OVCAR3 (cell line): ENCODE measurements around the gene CBR1.

DNA sequence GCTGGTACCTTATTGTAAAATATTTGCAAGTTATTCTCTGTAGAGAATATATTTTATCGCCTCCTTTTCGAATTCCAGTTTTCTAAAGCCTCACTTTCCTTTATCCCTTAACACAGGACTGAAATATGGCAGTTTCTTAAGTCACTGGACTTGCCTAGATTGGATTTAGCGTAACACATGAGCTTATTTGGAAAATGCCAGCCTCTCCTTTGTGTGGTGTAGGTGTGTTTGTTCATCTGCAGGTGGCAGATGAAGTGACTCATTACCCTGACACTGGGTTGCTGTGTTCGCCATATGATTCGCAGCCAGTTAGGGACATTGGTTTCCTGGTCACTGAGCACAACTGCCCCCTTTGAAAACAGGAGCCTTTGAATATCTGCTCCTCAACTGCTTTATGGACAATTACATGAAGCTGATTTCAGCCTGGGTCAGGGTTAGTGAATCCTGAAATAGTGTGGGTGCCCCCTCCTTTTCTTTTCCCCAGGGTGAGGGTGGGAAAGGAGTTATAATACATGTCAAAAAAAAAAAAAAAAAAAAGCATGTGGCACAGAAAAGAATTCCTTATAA is 21.6 kb downstream of the CLIC6 start:
- RRBS: no CpG with 5 or more reads among the region's 5 CpGs

DNA sequence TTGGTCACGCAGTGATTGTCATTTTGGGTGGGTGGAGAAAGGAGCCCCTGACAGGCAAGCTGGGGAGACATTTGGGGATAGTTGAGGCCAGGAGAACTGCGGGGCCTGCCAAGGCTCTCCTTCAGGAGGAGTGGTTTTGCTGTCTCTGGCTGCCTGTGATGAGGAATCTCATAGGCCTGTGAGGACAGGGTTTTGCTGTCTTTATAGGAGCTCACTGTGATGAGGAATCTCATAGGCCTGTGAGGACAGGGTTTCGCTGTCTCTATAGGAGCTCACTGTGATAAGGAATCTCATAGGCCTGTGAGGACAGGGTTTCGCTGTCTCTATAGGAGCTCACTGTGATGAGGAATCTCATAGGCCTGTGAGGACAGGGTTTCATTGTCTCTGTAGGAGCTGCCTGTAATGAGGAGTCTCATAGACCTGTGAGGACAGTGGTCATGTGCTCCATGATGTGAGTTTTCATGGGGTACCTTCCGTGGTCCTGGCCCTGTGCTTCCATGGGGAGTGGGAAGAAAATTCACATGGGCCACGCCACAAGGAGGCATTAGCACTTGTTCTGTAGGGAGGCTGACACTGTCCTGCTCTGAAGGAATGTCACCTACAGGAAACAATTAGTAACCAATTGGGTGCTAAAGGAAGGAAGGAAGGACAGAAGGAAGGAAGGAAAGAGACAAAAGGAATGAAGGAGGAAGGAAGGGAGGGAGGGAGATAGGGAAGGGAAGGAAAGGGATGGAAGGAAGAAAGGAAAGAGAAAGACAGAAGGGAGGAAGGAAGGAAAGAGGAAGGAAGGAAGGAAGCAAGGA is 29.1 kb downstream of the CLIC6 start:
- RRBS: no CpG with 5 or more reads among the region's 6 CpGs

- RRBS: no CpG with 5 or more reads among the region's 11 CpGs
Measured at GRCh38 chr21:34794789-34795449, 126.1 kb downstream of the CLIC6 start.

GRCh38 chr21:34811122-34812165 is 142.7 kb downstream of the CLIC6 start:
- RRBS: no CpG with 5 or more reads among the region's 10 CpGs

GRCh38 chr21:34813442-34813977 is 144.7 kb downstream of the CLIC6 start:
- RRBS: no CpG with 5 or more reads among the region's 7 CpGs

DNA sequence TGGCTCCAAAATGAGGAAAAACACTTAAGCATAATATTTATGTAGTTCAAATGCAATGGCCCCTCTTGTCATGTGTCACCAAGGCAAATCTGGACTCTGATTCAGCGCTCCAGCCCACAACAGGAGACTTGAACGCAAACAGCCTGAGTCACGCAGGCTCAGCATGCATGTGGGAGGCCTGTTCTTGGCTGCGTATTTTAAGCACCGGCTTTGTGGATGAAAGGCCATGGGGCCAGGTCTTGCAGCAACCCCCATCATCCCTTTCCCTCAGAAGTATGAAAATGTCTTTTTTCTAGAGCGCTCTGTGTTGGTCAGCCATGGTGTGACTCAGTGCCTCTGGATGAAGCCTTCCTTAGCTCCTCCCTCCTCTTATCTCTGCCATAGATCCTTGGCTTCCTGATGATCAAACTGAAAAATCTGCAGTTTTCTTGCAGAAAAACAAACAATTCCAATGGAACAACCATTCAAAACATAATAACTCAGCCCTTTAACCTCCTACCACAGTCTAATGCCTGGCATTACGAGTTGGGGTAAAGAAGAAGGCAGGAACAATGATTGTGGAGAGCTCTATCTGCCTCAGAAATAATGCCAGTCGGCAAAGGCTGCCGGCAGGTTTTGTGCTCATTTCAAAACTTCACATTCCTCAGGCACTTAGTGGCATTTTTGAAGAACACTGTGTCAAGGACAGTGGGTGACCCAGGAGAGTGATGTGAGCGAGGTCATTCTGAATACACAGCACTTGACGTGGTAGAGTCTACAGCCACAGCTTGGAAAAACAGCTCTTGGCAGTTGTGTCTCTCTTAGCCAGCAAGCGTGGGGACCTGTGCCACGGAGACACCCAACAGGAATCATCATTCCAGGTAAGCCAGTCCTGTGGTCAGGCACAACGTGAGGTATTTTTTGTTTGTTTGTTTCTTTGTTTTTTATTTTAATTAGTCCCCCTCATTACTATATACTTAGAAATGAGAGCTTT is 167.6 kb downstream of the CLIC6 start:
- RRBS: no CpG with 5 or more reads among the region's 14 CpGs

GRCh38 chr21:34843478-34844146 is 174.8 kb downstream of the CLIC6 start:
- RRBS: no CpG with 5 or more reads among the region's 12 CpGs

DNA sequence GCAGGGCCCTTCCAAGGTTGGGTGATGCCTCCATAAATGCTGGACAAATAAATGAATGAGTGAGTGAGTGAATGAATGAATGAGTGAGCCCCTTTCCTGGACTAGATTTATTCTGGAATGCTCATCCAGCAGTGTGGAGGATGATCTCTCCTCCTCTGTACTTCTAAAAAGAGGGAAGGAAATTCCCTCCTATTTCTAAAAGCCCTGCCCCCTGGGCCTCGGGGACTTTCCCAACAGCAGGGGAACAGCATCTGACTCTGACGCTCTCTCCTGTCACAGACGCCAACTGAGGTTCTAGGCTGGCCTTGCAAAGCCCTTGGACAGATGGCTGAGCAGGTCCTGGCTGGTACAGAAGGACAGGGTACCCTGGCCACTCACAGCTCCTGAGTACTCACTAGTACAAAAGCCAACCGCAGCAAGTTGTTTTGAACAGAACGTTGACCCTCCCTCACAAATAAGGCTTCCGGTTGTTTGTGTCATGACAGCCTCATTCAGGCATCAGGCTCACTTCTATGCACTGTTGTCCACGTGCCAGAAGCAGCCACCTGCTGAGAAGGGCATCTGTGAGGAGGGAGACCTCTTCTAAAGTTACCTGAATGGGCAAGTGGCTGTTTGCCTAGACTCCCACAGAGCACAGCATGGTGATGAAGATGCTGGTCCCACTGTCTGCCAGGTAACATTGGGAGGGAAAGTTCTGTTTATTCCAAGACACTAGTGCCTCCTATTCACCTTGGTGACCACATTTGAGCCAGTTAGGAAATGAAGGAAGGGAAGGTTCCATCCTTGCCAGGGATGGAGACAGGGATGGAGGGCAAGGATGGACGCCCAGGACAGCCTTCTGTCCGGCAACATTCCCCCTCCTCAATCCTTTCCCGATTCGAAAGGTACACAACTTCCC is 176.0 kb downstream of the CLIC6 start:
- RRBS: no CpG with 5 or more reads among the region's 11 CpGs

DNA sequence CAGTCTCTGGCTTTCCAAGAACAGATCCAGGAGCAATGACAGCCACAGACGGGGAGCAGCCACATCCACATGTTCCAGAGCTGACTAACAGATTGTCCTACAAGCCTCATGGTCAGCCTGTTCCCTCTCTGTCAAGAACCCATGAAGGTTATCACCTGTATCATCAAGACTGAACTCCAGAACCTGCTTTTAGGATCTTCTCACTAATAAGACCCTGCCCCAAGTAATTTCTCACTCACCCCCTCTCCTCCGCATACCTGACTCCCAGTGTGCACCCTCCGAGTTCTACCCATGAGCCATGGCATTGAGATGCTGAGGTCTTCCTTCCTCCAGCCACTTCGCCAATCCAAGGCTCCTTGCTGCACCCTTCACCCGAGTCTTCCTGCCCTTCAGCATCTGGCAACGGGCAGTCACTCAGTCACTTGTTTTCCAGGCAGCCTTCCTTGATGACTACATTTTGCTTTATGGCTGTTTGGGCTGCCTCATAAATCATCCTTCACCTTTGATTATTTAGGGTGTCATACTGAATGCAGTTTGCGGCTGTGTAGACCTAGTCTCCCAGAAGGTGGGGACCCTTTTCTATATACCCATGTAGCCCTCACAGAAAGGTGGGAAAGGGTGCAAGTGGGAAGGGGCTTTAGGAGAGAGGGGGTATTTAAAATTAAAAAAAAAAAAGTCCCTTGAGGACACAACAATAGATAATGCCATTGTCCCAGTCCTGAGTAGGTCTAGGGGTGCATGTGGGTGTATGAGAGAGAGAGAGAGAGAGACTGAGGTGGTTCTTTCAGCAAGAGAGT is 187.5 kb downstream of the RUNX1 start:
- RRBS: no CpG with 5 or more reads among the region's 7 CpGs

DNA sequence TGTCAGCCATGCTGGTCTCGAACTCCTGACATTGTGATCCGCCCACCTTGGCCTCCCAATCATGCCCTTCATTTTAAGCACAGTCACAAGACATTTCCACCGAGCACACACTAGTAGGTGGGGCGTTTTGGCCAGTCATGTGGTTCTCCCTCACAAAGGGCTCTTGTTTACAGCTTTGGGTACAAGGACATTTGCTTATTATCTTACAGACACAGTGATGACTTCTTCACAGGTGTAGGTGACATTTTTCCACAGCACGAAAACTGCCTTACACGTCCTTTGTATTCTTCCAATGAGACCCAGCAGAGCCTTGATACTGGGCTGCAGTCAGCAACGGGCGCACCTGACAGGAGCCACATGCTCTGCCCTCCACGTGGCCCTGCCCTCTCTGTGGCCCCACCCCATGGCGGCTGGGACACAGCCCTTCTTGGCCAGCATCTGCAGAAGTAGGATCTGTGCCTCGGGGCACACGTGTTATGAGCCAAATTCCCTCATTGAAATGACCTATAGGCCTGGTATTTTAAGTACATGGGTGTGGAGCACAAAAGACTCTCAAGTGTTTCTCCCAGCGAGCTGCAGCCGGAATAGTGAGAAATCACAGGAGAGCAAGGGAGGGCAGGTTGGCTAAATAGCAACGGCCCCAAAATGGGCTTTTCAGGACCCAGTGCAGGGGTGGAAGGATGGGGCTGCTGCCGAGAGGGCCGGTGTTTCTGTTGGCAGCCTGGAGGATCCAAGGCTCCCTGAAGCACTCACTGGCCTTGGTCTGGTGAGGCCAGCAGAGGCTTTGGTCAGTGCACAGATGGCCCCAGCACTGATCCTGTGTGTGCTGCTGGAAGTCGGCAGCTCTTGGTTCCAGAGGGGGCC is 185.1 kb downstream of the RUNX1 start:
- RRBS: 8% methylated on average over 3 of the region's 18 CpGs

GRCh38 chr21:35048215-35048647 is 871 bp downstream of the RUNX1 start:
- RRBS: no CpG with 5 or more reads among the region's 7 CpGs

- RRBS: no CpG with 5 or more reads among the region's 6 CpGs
Measured at GRCh38 chr21:35189249-35189867, 140.3 kb upstream of the RUNX1 start.

DNA sequence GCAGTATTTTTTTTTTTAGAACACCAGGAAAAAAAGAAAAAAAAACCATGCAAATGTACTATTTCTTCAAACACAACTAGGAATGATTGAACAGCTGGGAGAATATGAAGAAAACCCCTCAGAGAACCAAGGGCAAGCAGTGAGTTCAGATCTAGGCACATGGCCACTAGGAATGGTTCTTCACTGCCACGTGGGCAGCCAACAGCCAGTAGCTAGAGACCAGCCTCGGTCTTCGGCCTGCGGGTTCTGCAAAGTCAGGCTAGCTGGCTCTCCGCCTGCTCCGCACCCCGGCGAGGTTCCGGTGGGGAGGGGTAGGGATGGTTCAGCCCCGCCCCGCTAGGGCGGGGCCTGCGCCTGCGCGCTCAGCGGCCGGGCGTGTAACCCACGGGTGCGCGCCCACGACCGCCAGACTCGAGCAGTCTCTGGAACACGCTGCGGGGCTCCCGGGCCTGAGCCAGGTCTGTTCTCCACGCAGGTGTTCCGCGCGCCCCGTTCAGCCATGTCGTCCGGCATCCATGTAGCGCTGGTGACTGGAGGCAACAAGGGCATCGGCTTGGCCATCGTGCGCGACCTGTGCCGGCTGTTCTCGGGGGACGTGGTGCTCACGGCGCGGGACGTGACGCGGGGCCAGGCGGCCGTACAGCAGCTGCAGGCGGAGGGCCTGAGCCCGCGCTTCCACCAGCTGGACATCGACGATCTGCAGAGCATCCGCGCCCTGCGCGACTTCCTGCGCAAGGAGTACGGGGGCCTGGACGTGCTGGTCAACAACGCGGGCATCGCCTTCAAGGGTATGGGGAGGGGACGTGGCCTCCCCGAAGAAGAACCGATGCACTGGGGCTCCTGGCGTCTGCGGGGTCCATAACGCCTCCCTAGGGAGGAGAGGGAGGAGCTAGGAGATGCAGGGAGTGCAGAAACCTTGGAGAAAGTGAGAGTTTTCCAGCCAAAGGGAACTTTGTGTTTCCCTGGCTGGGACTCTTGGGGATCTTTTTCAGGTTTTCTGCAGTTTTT is at the start of gene CBR1:
TSS of gene CBR1 (plus strand) at position 408 of the 1,008 bp plus-strand sequence.
- RRBS: 4% methylated on average over 31 of the region's 71 CpGs

DNA sequence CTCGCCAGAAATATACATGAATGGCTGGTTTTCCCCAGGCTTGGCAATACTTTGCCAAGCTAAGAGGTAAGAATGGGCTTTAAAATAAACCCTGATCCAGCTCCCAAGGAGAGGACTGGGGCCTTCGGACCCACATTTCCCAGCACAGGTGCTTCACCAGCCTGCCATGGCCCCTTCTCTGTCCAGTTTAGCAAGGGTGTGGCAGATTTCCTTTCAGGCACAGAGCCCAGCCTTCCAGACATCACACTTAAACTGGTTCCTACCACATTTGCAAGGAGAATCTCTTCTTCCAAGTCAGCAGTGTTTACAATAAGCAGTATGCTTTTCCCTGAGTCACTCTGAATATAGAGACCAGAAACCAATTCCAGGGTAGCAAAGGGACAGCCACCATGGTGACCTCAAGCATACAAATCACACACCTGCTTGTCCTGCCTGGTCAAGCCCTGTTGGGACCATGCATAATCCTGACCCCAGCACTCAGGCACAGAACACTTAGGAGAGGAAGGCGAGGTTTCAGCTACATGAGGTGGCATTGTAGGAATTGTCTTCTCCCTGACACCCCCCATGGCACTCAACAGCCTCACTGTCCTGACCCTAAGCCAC is 8.7 kb upstream of the CBR3 start:
- RRBS: no CpG with 5 or more reads among the region's 3 CpGs

DNA sequence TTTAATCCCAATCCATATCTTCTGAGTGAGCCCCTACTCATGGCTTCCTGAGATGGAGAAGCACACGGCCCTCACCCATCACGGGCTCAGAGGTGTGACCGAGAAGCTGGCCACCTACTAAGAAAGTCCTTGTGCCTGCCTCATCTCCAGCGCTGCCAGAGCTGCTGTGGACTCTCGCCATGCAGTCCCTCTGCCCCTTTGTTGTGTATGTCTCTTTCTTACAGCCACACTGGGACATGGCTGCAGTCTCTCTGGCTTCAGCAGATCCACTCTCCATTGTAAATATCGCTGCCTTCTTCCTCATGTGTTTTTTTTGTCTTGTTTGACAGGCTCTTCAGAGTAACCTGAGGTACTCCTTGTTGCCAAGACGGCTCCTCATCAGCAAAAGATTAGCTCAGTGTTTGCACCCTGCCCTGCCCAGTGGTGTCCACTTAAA is 42.1 kb downstream of the DOP1B start:
- RRBS: no CpG with 5 or more reads among the region's 7 CpGs

DNA sequence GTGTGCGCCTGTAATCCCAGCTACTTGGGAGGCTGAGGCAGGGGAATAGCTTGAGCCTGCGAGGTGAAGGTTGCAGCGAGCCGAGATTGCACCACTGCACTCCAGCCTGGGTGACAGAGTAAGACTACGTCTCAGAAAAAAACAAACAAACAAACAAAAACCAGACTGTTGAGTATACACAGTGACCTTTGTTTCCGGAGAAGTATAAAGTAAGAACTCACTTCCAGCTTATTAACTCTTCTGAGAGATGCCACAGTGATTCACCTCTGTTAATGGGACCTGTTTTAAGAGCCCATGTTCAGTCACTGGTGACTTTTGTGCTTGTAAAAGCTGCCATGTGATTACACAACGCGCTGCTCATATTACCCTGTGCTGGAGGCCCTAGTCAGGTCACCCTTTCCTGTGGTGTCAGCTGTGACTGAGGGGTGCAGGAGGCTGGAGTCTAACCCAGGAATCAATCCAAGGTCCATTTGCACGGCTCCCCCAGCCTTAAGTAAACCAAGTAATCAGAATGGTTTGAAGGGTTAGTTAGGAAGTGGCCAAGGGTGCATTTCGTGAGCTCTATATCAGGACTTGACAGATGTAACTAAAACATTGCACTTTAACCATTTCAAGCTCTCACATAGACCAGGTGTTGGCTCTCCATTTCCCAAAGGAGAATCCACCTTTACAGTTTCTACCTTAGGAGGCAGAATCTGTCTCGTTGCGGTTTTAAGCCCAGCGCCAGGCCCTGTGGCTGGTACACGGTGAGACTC is 45.6 kb downstream of the DOP1B start:
- RRBS: no CpG with 5 or more reads among the region's 14 CpGs

- RRBS: no CpG with 5 or more reads among the region's 17 CpGs
Measured at GRCh38 chr21:36277814-36278484, 42.0 kb upstream of the MORC3 start.

DNA sequence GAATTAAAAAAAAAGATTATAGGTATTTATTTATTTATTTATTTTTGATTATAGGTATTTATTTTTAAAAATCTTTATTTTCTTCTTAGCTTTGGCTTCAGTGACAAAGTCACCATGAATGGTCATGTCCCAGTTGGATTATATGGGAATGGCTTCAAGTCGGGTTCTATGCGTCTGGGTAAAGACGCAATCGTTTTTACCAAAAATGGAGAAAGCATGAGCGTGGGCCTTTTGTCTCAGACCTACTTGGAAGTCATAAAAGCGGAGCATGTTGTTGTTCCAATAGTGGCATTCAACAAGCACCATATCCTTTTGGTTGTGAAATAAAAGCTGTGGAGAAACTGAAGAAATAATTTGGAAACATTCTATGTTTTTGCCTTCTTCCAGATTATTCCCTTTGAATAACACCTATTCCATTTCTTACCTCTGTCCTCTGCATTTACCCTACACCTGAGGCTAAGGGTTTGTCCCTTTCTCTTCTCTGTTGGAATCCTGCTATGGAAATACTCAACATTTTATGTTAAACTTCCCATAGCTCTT is 17.7 kb downstream of the MORC3 start:
- RRBS: no CpG with 5 or more reads among the region's 6 CpGs

DNA sequence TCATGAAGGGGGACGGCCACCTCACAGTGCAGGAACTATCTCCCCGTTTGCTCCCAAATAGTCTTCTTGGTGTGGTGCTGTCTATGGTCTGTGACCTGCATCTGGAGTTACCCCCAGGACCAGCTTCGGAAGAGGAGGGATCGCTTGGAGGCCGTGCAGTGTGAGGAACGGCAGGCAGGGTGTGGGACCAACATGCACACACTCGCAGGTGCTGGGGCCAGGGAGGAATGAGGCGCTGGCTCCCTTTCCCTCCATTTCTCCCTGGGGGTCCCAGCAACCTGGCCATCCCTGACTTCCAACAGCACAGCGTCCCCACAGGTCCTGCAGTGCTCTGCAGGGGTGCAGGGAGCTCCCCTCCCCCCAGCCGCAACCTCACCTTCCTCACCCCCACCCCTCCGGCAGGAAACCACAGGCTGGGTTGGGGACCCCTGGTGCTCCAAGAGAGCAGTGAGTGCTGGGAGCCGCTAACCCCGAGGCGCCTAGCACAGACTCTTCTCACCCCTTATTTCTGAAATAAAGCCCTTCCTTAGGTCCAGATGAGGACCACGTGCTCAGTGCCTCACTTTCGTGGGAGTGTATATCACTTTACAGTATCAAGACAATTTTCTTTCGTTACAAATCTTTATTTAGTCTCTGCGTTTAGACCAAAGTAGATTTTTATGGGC is 7.2 kb downstream of the SIM2 start:
- RRBS: no CpG with 5 or more reads among the region's 18 CpGs

DNA sequence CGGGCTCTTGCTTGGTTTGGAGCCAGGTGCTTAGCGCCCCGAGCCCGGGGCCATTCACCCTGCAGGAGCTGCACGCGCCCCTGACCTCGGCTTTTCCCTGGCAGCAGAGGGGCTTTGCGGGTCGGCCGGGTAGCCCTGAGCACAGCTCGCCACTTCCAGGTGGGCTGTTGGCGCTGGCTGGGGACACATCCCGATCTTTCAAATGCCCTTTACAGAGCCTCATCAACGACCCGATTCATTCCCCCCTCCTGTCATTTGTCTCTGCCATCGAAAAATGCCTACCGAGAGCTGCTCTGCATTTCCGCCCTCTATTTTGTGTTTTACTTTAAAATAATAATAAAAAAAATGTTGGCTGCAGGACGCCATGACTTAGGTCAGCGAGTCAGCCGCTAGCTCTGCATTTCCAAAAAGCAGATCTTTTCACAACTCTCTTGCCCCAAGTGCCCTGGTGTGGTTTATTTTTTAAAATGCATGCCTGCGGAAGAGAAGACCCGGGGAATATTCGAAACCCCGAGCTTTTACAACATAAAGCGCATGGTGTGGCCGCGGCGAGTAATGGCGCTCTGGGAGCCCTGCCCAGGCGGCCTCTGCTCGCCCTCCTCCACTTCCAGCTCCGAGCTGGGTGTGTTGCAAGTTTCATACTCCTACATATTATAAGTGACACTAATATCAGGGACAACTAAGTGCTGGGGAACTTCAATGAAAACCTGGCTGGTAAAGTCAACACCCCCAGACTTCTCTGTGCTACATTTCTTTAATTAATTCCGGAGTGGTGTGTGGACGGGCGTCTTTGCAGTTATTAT is 11.6 kb downstream of the SIM2 start:
- RRBS: 89% methylated on average over 9 of the region's 36 CpGs